Ascending aorta (tissue), 1 donor: Measurements from ENCODE around the genes DGKB and ANKMY2.

DNA sequence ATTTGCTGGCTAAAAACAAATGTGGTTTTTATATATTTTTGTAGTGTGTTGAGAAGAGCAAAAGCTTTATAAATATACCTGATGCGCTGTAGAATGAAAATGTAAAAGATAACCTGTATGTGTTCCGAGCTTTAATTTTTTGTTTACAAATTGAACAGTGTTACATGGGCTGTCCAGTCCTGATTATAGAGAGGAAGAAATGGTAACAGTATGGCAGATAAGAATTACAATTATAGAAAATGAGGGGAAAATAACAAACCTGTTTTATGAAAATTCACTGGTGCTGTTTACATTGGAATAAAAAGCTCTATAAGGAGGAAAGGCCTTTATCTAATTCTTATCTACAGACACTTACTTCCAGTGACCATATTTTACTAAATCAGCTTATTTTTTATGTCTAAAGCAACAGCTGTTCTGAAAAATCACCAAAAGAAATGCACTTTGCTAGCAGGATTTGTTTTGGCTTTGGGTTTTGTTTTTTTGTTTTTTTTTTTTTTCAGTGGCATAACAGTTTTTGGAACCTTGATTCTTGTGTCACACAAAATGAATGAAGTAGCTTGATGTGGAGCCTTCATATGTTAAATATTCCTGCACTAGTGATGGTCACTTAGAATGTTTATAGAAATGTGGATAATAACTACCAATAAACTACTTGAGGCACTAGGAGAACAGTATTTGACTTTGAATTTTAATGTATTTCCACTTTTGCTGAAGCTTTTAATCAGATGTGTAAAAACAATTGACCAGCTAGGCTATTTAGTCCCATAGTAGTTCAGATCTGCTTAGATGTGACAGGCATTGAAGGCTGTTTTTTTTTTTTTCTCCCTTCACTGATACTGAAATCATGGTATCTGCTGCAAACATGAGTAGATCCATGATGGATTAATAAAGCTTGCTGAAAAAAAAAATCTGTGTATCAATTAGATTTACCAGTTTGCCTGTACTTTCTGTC is 2.7 kb downstream of the ARL4A start:
- PRO-cap, result no peak

GRCh38 chr7:12715205-12716335 is 28.1 kb downstream of the ARL4A start:
- PRO-cap, result no peak

- PRO-cap, result no peak
Measured at GRCh38 chr7:12718835-12719516, 31.5 kb downstream of the ARL4A start.

DNA sequence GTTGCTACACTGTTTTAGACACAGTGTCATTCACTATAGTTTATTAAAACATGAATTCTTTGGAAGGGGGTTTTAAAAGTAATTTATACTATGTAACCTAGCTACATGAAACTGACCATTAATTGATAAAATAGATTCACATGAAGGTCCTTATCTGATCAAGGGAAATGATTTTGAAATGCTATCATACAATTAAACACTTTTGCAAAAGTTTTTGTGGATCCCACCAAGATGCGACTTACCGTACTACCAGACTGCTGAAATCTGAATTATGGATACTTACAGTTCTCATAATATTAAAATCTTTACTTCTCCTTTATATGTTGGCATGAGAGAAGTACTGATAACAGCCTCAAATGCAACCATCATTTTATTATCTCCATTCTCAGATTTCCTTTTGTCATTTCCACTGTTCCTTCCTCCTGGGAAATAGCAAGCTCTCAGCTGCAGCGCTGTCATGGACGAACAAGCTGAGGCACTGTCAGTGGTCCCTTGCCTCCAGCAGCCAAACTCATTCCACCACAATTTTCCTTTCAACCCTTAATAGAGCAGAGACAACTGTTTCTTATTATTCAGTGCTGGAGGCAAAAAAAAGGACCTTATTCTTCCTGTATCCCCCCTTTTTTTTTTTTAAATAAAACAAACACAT is 478.3 kb downstream of the ARL4A start:
- PRO-cap, result no peak

DNA sequence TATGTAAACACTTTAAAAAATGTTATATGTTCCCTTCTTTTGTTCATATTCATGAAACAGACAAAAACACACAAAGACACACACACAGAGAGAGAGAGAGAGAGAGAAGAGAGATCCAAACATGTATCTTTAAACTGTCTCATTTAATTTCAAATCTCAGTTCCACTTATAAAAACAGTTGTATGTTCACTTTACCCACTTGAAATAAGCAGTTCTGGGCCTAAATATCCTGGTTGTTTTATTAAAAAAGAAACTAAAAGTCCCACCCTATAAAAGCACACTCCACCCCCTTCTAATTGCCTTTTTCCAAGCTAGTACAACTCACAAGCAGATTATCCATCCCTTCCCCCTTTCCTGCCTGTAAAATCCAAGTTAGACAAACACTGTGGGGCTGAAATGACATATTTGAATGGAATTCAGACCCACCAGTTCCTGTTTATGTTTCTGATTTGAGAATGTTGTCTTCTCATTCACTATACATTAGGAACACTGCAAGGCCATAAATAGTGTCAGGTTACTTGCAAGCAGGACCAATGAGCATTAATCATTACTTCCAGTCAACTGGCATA is 69.6 kb downstream of the ETV1 start:
- PRO-cap, result no peak

- PRO-cap, result no peak
Measured at GRCh38 chr7:13985904-13986730, 3.3 kb downstream of the ETV1 start.

DNA sequence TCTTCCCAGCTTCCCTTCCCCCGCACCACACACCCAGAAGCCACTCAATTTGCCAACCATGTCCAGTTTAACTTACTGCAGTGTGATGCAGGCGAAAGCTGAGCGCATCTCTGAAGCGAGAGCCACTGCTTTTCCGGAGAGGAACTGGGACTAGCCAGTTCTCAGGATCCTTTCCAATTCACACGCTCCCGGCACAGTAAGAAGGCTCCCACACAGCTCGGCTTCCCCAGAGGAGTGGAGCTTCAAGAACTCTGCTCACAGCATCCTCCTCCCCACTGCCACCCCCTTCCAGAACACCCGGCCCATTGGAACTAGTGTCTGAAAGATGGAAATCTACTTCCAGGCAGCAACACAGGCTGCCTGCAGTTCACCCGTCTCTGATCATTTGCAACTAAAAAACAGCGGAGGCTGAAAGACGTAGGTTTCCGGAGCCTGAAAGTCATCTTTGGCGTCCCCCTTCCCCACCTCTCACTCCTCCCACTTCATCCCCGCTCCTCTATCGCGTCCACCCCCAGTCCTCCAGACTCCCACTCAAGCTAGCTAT is at the start of gene DGKB:
Gene DGKB, minus strand, starts transcription at position 236 of the 544 bp plus-strand sequence.
- PRO-cap, result no peak

GRCh38 chr7:15015318-15016192 is 113.0 kb upstream of the DGKB start:
- PRO-cap, result no peak

GRCh38 chr7:15547043-15547999 is 14.5 kb downstream of the AGMO start:
- PRO-cap, result no peak

GRCh38 chr7:15683950-15684415 is 2.5 kb downstream of the MEOX2 start:
- PRO-cap, result no peak

- PRO-cap, result no peak
Measured at GRCh38 chr7:15684416-15684823, 2.1 kb downstream of the MEOX2 start.

DNA sequence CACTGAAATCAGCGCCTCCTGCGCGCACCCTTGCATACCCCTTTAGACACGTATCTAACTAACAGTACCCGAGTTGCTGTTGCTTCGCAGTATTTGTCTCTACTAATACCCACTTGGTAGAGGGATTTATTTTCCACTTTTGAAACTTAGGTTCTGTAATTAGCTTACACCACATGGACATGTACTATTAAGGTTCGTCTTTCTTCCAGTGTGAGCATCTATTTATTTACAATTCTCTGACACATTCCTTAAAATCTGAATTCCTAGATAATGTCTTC is 1.5 kb downstream of the MEOX2 start:
- PRO-cap, result no peak

DNA sequence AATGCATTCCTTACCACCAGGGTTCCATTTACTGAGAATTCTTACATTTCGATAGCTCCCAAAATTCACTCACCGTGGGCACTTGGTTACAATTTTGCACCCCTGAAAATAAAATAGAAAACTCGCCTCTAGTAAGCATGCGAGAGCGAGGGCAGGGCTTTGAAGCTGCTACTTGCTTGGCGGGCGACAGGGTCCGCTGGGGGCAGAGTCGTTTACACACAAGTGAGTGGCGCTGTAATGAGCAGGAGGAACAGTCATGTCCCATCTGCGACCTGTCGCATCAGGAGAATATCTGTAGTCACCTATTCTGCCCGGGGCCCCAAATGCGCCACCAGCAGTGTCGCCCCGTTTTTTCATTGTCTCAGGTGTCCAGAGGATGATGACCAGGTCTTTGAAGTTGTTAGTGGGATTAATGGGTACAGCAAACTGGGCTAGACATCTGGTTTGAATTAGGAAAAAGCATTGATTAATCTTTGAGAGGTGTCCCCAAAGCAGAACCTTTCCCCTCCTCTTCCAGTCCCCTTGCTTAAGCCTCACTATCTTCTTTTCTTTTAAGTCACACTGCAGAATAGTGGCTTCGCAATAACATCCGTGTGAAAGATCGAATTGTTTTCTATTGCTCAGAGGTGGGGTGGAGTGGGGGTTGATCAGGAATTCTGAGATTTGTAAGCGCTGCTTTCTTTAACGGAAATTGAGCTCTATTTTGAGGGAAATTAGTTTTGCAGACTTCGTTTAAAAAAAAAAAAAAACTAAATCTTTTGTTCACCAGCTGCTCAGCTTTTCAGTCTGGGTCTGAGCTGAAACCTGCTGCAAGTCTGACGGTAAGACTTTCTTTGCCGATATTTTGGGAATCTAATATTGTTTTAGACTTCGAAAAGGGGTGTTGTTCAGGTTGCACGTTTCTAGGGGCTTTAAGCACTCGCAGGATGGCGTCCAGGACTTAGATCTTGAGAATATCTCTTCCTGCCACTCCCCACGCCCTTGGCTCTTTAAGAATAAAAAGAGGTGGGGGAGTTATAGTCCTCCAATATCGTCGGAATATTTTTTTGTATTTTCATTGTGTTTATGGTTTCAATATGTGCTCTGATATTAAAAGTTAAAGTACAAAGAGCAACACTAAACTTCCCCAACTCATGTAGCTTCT is 1.5 kb upstream of the MEOX2 start:
- PRO-cap, result no peak

DNA sequence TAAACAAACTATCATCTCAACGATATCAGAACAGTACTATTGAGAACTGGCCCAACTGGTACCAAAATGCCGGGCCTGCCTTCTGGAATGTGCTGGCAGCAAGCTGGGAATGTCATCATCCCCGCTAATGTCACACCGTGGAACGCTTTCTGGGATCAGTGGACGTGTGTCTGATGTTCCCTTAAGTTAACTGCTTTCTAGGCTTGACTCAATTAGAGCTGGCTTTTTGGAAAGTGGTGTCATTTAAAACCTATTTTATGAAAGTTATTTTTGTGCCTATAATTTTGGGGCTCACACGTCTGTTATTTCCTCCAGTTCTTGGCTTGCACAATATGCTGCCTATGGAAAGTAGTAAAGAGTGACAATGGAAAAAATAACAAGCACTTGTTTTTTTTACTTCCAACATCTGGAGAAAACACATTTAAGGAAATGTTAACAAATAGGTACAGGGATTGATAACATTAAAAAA is 153.3 kb upstream of the MEOX2 start:
- PRO-cap, result no peak

GRCh38 chr7:16311059-16311486 is 110.3 kb downstream of the CRPPA start:
- PRO-cap, result no peak

DNA sequence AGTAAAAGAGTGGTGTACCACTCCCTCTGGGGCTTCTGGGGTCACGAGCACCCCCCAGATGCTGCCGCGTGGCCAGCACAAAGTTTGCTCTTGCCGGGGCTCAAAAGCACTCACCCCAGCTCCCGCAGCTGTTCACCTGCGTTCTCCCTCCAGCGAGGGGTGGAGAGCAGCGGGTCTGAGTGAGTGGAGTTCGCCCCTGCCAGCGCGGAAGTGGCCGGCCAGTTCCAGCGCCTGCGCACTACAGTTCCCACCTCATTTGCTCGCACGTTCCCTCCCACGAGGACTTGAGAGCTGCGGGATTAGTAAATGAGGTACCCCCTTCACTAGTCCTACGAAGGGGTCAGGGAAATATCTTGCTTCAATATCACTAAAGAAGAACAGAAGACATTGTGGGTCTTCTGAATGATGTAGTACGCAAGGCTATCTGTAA is 24.3 kb upstream of the LRRC72 start:
- PRO-cap, result no peak

DNA sequence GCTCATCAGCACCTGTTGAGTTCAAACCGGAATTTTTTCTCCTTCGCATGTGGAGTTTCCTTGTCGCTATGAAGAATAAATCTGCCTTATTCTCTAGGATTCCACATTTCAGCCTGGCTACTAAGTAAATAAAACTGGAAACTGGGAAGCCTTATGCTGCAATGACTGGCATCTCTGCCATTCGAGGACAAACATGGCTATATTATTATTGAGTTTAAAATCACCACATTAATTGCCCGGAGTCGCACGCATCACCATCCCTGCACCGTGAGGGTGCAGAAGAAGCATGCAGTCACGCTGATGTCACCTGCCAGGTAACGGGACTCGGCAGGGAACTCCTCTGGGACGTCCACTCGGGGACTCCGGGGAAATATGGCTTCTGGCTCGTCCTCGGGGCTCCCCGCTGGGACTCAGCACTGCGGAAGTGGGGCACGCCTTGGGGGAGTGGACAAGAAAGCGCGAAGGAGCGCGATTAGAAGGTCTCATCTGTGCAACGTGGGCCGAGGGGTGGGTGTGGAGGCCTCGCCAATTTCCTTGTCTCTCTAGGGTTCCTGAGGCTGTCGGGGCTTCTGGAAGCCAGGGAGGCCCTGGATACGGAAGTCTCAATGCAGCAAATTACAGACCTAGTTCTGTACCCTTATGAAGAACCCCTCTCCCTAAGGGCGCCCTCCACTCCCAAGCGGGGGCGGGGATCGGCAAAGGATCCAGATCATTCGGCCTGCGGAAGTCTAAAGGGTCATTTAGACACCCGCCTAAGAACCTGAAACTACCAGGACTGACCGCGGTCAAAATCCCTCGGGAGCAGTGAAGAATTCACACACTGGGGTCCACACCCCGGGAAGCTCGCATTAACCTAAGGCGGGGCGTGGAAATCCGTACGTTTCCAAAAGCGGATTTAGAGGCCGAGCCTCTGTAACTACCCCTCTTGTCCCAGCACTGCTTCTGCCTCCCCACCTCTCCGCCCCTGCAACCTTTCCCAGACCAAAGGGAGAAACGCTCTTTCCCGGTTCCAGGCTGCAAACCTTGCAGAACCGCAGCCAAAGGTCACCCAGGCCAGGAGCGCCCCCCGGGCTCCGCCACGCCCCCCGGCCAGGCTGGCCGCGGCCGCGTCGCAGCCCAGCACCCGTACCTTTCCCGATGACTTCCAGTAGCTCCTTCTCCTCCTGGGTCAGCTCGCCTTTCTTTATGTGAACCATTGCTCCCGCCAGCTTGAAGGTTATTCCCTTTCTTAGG is 760 bp downstream of the ANKMY2 start:
- PRO-cap, result no peak

GRCh38 chr7:16645611-16645947 is at the start of gene ANKMY2:
Gene ANKMY2, minus strand, starts transcription at chr7:16645754.
- PRO-cap, result unidirectional peak, minus-strand start at chr7:16645660; unidirectional peak, minus-strand start at chr7:16645734; unidirectional peak, minus-strand start at chr7:16645754; unidirectional peak, minus-strand start at chr7:16645816

- PRO-cap, result no peak
Measured at GRCh38 chr7:16734124-16734657, 19.4 kb upstream of the TSPAN13 start.

DNA sequence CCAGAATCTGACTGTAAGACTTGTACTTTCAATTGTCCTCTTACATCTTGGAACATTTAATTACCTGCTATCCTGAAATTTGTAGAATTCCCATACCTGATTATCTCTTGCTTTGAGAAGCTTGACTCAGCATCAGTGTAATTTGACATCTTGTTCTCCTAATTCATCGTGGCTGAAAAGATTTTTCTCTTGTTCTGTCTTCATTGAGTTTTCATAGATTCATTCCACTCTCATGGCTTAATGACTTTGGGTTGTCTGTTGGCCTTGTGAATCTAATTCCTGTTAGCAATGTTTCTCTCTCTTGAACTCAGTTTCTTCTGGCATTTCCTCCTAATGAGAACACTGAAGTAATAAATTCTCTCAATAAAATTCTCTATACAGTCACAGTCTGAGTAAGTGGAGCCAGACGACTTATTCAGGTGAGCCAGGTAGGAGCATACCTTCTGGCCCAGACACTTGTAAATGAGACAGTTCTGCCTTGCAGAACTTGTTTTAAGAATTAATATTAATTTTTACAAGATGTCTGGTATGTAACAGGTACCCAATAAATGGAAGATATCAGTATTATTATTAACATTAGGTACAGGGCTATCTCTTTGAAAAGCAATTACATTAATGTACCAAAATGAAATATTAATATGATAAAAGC is 28.5 kb upstream of the AGR2 start:
- PRO-cap, result no peak